Non-pigmented ciliary epithelial cell (primary cell): ENCODE results near the genes ZKSCAN1, CNPY4 and LAMTOR4.

- RRBS: no CpG with 5 or more reads among the region's 8 CpGs
These were observed 10.6 kb downstream of the CPSF4 start for GRCh38 chr7:99449176-99449858.

GRCh38 chr7:99455683-99456904 lies 9.9 kb downstream of the ATP5MF start:
- RRBS: no CpG with 5 or more reads among the region's 29 CpGs

- RRBS: no CpG with 5 or more reads among the region's 10 CpGs
These were observed 1.6 kb downstream of the ZNF394 start for GRCh38 chr7:99498587-99498875.

DNA sequence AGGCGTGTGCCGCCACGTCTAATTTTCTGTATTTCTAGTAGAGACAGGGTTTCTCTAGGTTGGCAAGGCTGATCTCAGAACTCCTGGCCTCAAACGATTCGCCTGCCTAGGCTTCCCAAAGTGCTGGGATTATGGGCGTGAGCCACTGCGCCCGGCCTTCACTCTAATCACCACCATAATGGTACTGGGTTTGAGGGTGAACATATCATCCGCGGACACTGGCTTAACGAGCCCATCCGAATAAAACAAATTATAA lies 645 bp downstream of the FAM200A start:
- RRBS: no CpG with 5 or more reads among the region's 12 CpGs

GRCh38 chr7:99652328-99653002 lies 27.3 kb downstream of the CYP3A5 start:
- RRBS: no CpG with 5 or more reads among the region's 5 CpGs

DNA sequence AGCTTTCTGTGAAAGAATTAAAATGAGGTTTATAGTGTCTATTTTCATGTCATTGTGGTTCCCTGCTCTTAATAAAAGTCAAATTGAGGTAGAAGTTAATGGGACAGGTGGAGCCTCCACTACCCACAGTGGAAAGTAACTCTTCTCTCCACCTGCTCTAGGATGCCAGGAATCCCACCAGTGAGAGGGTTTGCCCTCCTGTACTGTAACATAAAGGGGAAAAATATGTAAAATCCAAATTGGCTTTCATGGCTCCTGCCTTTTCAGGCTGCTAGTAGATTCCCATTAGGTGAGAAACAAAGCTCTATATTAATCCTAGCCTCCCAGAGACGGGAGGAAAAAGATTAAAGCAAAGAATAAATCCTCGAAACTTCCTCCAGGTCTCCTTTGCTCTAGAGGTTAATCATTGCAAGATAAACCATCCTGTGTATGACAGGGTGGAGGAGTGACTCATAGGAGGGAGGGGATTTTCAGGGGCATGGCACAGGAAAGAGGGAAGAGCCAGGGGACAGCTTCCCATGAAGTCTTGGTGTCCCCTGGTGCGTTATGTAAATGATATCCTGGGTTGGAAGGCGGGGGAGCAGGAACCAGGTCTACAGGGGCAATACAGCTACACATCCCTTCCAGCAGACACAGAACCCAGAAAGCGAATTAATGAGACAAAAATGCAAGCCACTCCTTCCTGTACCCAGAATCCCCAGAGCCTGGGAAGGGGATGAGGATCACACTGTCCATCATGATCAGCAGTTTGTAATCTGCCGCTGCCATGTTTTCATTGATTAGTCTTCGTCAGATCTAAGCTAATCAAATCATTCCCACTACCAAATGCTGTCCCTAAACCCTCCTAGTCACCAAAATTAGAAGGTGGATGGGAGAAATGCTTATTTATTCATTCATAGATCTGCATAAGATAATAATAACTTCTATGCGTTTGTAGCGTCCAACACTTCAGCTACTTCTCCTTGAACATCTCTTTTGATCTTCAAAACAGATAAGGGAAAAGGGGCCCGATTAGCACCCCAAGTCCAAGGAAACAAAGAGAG lies 712 bp downstream of the CYP3A5 start:
- RRBS: no CpG with 5 or more reads among the region's 10 CpGs

DNA sequence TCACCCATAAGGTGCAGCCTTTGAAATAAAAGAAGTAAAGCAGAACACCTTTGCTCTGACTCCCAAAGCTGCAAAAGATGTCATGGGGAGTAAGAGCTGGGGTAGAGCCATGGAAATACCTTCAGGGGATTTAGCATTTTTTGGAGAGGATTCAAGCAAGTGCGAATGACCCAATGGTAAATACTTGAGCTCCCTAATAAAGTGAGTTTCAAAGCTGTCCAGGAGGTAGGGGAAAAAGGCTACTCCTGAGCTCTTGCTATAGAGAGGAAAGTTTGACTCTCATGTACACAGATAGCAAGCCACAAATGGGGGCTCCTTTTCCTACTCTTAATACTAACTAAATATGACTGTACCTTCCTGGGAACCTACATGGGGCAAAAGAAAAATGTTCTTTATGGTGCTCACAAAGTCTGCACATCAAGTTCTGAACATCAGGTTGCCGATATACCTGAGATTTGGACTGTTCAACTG lies 15.3 kb upstream of the CYP3A5 start:
- RRBS: no CpG with 5 or more reads among the region's 2 CpGs

- RRBS: no CpG with 5 or more reads among the region's 3 CpGs
These were observed 14.6 kb downstream of the CYP3A7 start for GRCh38 chr7:99720331-99720801.

GRCh38 chr7:99730015-99730216 lies 5.1 kb downstream of the CYP3A7 start:
- RRBS: no CpG with 5 or more reads among the region's 1 CpG

- RRBS: no CpG with 5 or more reads among the region's 7 CpGs
These were observed 19.6 kb downstream of the TRIM4 start for GRCh38 chr7:99899611-99900157.

- RRBS: no CpG with 5 or more reads among the region's 12 CpGs
These were observed 16.5 kb upstream of the AZGP1 start for GRCh38 chr7:99992431-99992633.

DNA sequence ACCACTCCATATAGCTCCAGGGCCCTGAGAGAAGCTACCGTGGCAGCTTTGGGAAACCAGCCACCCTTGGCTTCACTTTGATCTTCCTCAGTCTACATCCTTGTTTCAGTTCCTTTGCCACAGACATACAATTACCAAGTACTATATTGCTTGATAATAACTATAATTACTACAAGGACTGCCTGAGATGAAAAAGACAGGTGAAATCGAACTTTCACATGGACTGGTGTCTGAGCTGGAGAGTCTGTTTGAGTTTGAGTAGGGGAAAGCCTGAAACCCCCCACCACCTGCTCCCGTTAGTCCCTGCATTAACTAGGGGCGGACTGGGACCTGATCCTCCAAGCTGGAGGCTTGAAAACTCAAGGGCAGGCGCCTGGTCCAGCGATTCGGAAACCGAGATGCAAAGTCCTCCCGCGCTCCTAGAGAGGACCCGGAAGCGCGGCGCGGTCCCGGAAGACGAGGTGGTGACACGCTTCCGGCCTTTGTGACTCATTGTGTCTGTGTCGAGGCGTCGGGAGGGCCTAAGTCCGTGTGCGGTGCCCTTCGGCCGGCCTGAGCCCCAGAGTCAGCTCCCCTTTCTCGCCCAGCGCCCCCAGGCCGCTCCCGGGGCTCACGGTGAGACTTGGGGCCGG lies at the start of gene ZKSCAN1:
ZKSCAN1 (plus strand) TSS at position 485 of the 632 bp plus-strand sequence.
- RRBS: under 1% methylated on average over 11 of the region's 32 CpGs

- RRBS: 3% methylated on average over 2 of the region's 44 CpGs
These were observed at the start of gene CNPY4 for GRCh38 chr7:100119470-100120694. Gene CNPY4, plus strand, starts transcription at chr7:100119634.

- RRBS: 1% methylated on average over 29 of the region's 48 CpGs
These were observed 643 bp downstream of the MBLAC1 start for GRCh38 chr7:100127342-100127878.

DNA sequence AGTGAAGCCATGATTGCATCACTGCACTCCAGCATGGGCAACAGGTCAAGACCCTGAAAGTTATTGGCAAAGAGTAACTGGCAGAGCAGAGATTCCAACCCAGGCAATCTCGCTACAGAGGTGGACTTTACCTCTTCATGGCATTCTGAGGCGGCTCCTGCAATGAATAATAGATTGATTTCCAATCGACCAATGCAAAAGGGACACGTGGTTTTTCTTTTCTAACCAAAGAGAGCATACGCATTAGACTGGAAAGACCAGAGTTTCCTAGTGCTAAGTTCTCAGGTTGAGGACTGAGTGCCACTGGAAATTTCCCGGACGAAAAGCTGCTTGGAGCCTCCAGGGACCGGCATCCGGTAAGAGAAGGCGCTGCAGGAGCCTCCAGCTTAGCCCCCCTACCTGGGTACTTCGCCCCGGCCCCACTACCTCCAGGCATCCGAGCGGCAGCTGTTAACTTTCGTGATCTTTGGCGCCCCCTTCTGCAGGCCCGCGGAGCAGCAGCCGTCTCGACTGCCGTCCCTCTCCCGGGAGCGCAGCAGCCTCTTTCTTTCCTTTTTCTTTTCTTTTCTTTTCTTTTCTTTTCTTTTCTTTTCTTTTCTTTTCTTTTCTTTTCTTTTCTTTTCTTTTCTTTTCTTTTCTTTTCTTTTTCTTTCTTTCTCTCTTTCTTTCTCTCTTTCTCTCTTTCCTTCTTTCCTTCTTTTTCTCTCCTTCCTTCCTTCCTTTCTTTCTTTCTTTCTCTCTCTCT lies 4.1 kb downstream of the MBLAC1 start:
- RRBS: 3% methylated on average over 8 of the region's 23 CpGs

- RRBS: 2% methylated on average over 10 of the region's 40 CpGs
These were observed at the start of gene LAMTOR4 for GRCh38 chr7:100148819-100149710. Gene LAMTOR4, plus strand, starts transcription at chr7:100148918.

DNA sequence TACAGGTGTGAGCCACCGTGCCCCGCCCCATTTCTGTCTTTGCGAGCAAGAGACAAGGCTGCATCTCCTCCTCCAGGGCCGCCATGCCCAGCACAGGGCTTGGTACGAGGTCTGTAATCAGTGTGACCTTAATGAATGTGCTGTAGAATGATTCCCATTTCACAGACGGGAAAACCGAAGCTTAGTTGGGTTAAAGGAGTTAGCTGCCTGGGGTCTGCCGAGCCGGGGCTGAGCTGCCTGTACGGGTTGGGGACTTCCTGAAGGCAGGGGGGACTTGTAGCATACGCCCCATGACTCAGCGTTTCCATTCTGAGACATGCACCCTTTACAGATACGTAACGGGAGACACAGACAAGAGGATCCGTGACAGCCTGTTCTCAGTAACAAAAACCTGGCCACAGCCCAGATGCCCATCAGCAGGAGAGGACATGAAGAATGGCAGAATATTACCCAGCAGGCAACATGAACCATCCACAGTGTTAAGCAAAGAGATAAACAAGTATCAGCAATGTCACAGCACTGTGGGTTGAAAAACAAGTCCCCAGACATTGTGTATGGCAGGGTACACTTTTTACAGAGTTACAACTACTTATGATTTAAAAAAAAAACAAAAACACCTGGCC lies 23.7 kb downstream of the PVRIG start:
- RRBS: no CpG with 5 or more reads among the region's 15 CpGs

GRCh38 chr7:100246192-100246935 lies 26.6 kb downstream of the PVRIG start:
- RRBS: no CpG with 5 or more reads among the region's 15 CpGs

- RRBS: no CpG with 5 or more reads among the region's 7 CpGs
These were observed 12.1 kb upstream of the PILRB start for GRCh38 chr7:100345707-100346248.

DNA sequence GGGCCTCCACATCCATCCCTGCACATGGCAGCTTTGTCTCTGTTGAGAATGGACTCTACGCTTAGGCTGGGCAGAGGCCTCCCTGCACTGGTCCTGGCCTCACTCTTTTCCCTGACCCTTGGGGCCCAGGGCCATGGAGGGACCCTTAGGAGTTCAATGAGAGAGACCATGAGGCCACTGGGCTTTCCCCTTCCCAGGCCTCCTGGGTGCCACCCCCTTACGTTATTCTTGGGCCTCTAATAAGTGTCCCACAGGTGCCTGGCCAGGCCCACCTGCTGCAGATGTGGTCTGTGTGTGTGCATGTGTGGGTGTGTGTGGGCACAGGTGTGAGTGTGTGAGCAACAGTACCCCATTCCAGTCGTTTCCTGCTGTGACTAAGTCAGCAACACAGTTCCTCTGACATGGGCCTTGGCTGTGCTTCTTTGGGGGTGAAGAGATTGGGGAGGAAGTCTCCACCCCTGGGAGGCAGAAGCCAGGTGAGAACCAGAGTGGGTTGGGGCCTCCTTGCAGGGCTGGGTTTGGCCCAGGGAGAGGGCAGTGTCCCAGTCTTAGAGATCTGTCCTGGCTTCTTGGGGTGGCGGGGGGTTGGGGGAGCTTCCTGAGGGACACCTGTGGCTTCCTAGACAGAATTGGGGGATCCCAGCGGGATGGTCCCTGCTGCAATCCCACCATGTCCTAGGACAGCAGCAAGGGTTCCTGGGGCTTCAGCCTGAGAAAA lies 4.2 kb upstream of the PILRB start:
- RRBS: no CpG with 5 or more reads among the region's 5 CpGs